A673 (cell line): ENCODE data around the gene CD8B2.

- PRO-cap, result no peak
These were observed 11.9 kb downstream of the FHL2 start for GRCh38 chr2:105387042-105387273.

GRCh38 chr2:105396089-105397334 is 2.3 kb downstream of the FHL2 start:
- PRO-cap, result no peak

DNA sequence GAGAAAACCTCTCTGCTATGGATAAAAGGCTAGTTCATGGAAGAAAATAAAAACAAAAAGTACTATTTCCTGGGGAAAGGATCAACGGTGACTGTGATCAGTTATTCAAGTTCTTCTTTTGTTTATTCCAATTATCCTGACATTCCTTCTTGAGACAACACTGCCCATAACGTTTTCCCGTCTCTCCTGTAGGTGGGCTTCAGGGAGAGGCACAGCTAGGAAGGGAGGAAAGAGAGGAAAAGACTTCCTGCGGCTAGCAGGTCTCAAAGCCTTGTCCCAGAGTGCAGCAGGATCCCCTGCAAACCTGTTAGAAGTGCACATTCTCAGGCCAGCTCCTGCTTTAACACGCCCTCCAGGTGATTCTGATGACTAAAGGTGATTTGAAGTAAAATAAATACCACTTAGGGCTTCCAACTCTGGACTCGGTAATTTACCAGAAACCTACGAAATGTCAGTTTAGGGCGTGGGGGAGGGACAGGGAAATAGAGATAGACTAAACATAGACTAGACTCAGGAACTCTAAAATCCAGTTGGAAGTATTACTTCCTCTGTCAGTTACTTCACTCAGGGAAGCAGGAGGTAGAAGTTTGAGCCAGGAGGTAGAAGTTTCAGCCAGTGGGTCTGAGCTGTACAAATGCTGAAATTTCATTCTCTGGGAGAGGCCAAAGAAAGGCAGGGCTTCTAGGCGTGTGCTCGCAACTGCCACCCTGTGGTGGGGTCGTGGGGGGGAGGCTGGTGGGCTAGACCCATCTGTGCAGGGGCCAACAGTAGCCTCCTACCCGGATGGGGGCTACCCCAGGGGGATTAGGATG is 4.6 kb upstream of the FHL2 start:
- PRO-cap, result no peak

DNA sequence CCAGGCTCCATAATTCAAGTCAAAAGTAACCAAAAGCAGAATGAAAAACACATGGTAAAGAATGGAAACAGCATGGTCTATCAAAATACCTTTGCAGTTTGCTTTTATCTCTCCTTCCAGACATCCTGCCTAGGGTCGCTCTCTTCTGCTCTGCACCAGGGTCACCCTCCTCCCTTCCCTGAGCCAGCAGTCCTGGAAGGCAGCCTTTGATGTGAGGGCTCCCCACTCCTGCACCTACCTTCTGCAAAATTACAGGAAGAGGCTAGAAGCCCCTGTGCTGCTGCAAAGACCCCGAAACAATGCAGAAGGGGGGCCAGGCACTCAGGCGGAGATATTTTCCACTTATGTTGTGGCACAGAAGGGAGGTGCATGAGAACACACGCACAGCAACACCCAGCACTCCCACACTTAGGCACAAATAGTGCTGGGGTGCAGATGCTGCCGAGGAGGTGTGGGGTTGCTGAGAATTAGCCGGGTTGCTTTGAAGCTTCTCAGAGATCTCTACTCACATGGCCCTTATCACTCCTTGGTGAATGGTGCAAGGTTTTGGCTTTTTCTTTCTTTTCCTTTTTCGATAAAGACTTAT is 27.6 kb upstream of the FHL2 start:
- PRO-cap, result no peak

- PRO-cap, result no peak
These were observed 38.8 kb upstream of the FHL2 start for GRCh38 chr2:105437590-105438144.

DNA sequence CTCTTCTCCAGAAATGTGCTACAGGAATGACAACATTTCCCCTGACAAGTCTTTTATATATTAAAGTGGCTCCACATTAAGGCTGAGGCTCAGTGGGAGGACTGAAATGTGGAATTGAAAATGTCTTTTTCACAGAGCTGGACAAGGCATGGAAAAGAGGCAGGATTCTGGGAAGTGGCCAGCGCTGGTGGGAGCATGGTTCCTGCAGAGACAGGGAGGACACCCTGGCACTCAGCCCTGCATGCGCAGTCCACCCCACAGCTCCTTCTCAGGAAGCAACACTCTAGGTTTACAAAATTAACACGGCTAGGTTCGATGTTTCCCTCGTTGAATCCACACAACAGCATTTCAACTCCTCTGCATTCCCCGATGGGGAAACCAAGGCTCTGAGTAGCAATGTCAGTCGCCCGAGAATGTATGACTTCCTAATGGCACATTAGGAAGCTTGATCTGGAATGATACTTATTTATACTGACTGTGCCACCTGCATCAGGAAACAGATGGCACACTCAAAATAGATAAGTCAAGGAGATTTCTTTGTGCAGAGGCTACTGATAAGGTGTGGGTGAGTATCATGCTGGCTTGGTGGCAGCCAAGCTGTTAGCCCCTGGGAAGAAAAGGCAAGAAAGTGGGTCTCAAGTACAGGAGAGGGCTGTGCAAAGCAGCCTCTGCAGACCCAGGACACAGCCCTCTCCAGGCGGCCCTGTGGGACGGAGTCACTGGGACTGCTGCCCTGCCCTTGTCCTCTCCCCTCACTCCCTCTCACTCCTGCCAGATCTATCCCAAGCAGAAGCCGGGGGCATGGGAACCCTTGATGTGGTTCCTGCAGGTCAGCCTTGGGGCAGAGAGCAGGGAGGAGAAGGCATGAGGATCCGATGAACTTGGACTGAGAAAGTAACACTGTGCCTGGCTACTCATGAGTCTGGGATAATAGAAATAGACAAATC is 158.4 kb upstream of the FHL2 start:
- PRO-cap, result no peak

DNA sequence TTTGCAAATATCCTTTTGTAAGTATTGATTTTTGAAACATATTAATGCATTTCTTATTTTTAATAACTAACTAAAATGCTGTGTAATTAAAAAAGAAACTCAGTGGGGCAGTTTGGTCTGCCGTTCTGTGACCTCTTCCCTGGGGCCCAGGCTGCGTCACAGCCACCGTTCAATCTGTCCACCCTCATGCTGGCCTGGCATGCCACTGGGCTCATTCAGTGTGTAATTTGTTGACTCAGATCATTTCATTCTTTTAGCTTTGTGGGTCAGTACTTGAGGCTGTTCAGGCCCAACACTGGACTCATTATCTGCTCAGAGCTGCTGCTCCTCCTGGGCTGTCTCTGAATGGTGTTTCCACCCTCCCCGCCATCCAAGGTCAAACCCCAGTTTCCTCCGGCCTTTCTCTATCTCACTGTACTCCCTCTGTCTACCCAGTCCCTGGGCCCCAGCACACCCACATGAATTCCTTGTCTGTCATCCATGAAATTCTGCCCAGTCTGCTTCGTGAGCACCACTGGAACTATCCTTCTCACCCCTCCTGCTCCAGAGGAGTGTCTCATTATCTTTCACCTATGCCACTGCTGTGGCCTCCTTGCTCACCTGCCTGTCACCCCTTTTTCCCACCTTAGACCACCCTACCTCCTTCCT is 152.4 kb upstream of the NCK2 start:
- PRO-cap, result no peak

DNA sequence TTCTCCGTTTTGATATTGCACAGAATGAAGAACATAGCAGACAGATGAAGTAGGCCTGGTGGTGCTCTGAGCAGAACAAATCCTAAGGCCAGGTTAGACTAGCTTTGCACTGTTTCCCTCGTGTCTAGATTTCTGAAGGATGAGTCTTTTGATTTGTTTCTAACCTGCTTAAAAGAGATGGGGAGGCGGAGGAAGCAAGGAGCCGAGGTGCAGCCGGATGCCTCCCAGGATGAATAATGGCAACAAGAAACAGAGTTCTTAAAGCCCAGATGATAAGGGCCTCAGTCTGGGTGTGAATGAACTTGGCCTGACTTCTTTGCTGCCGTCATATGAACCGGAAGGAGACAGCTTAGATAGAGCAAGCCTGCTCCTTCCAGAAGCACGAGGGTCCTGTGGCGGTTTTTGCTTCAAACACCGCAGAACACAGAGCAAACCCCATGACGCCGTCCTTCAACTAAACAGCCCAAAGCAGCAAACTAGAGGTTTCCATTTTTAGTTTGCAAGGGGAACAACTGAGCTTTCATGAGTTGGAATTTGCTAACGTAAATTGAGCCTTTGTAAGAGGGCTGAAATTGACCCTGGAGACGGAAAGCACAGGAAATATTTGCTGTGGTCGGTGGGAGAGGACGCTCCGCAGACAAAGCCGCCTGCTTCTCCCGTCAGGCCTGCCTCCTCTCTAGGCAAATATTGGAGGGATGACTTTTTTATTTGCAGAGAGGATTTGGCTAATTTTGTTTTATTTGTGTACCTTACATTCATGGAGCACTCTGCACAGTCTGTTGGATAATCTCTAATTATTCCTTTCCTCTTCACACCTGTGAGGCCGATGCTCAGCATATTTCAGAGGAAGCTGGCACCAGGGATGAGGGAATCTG is 134.1 kb upstream of the NCK2 start:
- PRO-cap, result no peak

DNA sequence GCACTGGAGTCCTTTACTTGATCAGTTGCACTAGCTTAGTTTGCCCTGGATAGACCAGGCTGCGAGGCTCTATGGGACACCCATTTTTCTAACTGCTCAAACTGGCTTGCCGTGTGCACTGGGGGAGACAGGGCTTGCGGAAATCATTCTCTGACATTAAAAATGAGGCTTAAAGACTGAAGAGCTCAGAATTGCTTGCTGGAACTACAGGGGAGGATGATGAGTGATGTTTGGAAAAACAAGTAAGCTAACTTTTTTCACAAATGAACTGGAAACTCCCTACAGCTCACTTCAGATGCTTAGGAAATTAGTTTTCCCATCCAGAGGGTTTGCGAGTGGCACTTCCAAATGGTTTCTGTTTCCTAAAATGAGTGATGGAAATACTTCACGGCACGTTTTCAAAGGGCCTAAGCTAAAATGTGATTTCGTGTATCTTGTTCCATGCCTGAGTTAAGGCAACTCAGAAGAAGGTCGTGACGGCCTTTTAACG is 2.7 kb downstream of the NCK2 start:
- PRO-cap, result no peak

GRCh38 chr2:105753477-105754642 is 9.1 kb downstream of the NCK2 start:
- PRO-cap, result no peak

- PRO-cap, result no peak
These were observed 27.8 kb downstream of the NCK2 start for GRCh38 chr2:105772483-105772922.

- PRO-cap, result no peak
These were observed 57.9 kb downstream of the NCK2 start for GRCh38 chr2:105802512-105803204.

DNA sequence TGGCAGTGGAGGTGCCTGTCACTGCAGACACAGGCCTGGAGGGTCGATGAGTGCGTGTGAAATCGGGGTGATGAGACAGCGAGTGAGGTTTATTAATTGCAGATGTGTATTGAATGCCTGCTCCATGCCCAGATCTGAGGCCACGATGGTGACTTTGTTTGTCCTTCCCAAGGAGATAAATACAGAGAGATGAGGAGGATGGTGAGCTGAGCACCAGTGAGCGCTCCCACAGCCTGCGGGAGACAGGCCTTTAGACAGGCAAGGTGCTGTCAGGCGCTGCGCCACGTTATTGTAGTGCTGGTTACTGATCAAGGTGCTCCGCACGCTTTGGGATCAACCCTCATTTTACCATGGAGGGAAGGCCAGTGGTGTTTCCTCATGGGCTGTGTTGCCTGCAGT is 126.3 kb downstream of the NCK2 start:
- PRO-cap, result no peak

DNA sequence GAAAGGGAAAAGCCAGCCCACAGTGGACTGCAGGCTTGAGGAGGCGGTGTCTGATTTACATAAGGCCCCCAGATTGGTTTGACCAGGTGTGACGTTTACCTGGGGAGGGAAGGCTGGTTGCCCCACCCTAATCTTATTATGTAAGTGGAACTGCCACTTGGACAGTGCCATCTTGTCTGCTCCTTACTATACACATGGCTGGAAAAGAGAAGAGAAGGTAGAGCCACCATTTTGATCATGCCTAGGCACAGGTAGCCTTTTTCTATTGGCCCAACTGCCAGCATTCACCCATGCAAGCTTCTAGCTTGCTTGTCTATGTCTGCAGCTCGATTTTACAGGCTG is 131.5 kb upstream of the ECRG4 start:
- PRO-cap, result no peak

DNA sequence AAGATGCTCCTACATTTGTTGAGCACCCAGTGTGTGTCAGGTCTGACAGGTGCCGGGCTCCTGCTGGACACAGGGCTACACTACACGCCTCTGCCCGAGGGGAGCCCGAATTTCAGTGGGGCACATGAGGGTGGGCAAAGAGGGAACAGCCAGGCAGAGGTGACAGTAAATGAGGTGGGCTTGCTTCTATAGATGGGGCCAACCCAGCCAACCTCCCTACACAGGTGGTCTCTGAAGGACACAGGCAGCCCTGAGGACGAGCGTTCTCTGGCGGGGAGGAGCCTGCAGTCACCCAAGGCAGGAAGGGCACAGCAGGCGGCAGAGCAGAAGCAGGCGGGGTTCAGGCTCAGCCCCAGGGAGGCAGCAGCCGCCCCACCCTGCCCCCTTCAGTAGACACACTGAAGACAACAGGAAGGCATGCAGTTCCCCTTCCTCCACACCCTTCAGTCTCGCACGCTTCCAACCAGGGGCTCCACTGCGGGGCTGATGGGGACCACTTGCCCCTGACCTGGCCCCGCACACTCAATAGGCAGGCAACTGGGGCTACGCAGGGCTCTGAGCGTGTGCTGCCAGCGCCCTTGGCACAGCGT is 30.2 kb downstream of the ECRG4 start:
- PRO-cap, result no peak

DNA sequence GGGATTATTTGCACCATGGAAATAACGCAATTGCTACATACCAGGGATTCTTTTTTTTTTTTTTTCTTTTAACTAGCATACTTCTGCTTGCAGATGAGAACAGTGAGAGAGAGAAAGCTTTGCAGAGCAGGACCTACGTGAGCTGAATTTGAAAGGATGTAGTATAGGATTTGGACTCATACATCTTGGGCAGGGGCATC is 3.9 kb upstream of the UXS1 start:
- PRO-cap, result no peak

DNA sequence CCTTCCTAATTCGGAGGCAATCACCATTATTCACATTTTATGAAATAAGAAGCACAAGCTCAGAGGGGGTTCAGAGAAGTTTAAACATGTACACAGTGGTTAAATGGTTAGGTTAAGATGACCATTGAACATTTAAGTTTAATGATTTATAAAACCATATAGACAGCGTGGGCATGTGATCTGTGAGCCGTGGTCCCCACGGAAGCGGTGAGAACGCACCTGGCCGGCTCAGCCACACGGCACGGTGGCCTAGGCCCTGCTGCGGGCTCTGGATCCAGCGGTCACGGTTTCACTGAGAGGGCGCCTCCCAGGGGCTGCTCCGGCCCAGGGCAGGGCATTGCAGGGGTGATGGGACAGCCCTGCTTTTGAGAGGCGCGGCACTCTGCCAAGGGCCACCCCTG is 125.0 kb downstream of the RGPD3 start:
- PRO-cap, result no peak

DNA sequence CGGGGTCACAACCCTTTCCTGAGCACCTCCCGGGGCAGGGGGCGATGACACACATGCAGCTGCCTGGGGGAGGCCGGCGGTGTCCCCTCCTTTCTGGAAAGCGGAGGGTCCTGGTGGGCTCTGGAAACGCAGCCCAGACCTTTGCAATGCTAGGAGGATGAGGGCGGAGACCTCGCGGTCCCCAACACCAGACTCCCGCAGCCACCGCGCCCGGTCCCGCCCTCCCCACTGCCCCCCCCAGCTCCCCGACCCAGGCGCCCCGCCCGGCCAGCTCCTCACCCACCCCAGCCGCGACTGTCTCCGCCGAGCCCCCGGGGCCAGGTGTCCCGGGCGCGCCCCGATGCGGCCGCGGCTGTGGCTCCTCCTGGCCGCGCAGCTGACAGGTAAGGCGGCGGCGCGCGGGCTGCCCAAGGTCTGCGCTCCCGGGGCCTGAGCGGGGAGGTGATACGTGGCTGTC is at the start of gene CD8B2:
CD8B2 (plus strand) TSS at position 278 of the 457 bp plus-strand sequence.
- PRO-cap, result no peak

- PRO-cap, result no peak
These were observed 68.9 kb downstream of the ST6GAL2 start for GRCh38 chr2:106816969-106817532.

- PRO-cap, result no peak
These were observed 61.5 kb downstream of the LIMS1 start for GRCh38 chr2:108595800-108596098.